Iris pigment epithelial cell (primary cell): ENCODE results near the genes PRDM8 and CFAP299.

GRCh38 chr4:78644628-78644964, 93.0 kb downstream of the ANXA3 start:
- RRBS, result no CpG with 5 or more reads among the region's 3 CpGs

DNA sequence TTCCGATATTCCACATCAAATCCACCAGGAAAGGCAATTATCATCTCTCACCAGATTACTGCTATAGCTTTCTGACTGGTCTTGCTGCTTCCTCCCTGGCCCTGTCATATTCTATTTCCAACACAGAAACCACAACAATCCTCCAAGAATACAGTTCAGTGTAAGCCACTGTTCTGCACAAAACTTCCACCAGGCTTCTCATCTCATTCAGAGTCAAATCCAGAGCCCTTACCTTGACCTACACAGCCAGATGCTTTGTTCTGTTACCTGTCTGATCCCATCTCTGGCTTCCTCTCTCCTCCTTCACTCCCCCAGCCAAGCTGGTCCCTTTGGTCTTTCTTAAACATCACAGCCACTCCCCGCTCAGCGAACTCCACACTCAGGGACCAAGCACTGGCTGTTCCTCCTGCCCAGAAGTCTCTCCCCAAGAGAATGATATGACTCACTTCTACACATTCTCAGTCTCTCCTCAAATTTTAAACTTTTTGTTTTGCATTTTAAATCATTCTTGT, 84.8 kb upstream of the BMP2K start:
- RRBS, result no CpG with 5 or more reads among the region's 3 CpGs

DNA sequence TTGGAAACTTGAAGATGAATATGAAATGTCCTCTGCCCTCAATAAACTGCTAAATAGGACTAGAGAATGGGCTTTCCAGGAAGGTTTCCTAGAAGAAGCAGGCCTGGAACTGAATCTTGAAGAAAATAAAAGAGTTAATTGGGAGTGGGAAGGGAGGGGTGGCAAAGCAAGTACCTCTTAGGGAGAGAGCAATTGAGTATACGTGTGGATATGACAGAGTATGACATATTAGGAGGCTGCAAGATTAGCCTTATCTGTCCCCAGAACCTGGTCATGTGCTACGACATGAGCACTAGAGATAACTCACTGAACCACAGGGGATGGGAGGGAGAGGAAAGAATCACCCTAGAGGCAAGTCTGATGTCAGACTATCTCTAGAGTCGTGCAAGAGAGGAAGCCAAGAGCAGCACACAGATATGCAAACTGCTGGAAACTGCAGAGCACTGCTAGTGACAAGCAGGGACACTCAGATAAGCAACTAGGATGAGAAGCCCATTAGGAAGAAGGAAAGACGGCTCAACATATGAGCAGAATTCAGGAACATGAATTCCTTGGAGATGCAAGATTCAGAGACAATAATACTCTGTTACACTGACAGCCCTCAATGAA, 84.2 kb upstream of the BMP2K start:
- RRBS, result no CpG with 5 or more reads among the region's 4 CpGs

DNA sequence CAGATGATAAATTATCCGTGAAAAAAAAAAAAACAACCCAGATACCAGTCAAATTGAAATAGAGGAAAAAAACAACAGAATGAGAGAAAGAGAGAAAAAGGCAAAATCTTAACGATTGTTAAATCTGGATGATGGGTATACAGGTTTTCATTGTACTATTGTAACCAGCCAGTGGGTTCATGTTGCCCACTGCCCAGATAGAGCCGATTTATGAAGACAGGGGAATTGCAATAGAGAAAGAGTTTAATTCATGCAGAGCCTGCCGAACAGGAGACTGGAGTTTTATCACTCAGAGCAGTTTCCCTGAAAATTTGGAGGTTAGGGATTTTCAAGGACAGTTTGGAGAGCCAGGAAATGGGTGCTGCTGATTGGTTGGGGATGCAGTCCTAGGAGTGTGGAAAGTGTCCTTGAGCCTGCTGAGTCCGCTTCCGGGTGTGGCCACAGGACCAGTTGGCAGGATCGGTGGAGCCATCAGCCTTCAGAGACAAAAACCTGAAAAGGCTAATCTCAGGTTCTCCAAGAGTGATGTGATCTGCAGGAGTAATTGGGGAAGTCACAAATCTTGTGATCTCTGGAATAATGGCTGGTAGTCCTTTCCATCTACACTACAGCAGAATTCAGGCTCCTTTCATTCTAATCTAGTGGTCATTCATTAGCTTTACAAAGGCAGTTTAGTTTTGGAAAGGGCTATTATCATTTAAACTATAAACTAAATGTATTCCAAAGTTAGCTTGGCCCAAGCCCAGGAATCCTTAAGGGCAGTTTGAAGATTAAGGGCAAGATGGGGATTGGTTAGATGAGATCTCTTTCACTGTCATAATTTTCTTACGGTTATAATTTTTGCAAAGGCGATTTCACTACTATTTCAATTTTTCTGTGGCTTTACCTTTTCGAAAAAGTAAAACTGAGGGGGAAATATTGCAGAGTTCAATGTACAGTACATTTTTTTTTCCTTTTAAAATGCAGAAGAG, 56.0 kb upstream of the BMP2K start:
- RRBS, result no CpG with 5 or more reads among the region's 10 CpGs

- RRBS, result no CpG with 5 or more reads among the region's 10 CpGs
These were observed 5.9 kb downstream of the BMP2K start for GRCh38 chr4:78781771-78782662.

DNA sequence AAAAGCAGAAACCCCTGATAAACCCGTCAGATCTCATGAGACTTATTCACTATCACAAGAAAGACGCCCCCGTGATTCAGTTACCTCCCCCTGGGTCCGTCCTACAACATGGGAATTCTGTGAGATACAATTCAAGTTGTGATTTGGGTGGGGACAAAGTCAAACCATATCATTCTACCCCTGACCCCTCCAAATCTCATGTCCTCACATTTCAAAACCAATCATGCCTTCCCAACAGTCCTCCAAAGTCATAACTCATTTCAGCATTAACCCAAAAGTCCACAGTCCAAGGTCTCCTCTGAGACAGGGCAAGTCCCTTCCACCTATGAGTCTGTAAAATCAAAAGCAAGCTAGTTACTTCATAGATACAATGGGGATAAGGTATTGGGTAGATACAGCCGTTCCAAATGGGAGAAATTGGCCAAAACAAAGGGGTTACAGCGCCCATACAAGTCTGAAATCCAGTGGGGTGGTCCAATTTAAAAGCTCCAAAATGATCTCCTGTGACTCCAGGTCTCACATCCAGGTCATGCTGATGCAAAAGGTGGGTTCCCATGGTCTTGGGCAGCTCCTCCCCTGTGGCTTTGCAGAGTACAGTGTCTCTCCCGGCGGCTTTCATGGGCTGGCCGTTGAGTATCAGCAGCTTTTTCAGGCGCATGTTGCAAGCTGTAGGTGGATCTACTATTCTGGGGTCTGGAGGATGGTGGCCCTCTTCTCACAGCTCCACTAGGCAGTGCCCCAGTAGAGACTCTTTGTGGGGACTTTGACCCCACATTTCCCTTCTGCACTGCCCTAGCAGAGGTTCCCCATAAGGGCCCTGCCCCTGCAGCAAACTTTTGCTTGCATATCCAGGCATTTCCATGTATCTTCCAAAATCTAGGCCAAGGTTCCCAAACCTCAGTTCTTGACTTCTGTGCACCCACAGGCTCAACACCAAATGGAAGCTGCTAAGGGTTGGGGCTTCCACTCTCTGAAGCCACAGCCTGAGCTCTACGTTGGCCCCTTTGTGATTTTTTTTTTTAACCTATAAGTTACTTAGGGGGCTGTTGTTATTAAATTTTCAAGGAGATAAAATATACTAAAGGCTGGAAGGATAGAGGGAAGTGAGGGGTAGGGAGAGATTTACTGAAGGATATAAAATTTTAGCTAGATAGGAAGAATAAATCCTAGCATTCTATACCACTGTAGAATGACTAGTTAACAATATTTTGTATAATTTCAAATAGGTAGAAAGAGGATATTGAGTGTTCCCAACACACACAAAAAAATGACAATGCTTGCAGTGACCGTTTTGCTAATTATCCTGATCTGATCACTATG, 70.5 kb downstream of the PAQR3 start:
- RRBS, result no CpG with 5 or more reads among the region's 12 CpGs

DNA sequence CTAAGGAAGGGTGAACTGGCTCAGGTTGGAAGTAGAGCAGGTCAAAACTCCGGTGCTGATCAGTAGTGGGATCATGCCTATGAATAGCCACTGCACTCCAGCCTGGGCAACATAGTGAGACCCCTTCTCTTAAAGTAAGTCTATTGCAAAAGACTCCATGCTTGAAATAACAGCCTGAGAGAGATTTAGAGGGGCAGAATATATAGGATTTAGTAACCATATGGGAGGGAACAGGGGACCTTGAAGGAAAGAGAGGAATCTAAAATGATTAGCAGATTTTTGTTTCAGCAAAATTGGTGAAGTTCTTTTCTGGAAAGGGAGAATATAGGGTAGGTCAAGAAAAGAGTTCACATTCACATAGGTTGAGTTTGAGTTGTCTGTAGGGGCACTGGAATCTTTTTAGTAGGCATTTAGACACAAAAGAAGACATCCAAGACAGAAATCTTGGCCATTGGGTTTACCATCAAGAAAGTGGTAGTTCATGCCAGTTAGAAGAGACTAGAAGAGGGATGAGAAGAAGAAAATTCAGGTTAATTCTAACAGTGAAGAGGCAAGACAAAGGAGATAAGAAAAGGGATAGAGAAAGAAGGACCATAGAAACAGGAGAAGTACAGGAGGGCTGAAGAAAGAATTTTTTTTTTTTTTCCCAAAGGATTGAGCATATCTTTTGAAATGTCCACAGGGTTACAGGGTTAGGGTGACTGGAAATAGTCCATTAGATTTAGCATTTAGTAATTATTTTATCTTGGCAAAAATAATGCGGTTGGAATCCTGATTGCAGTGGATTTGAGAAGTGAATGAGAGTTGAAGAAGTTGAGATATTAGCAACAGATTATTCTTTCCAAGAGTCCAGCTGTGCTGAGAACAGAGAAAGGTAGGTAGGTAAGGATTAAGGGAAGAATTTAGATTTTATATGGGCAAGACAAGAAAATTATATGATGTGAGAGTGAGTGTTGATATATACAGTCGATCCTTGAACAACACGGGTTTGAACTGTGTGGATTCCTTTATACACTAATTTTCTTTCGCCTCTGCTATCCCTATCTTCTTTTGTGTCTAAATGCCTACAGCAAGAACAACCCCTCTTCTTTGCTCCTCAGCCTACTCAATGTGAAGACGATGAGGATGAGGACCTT, 39.8 kb downstream of the PAQR3 start:
- RRBS, result no CpG with 5 or more reads among the region's 6 CpGs

DNA sequence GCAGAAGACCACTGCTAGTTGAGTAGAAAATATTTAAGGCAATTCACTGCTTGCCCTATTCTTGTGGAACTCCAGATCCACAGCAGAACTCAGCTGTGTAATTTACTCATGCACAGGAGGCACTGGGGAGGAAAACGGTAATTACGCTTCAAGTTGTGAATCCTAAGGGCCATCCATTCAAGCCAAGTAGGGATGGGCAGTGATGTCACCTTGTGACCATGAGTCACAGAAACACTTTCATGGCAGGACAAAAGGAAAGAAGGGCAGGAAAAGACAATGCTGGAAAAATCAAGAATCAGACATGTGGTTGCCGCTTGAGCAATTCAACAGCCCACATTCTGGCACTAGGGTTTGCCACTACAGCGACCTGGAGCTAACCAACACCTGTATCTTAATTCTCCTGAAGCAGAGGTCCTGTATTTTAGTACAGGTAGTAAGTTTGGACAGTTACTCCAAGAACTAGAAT, 1.4 kb downstream of the PAQR3 start:
- RRBS, result no CpG with 5 or more reads among the region's 4 CpGs

GRCh38 chr4:78939769-78939967, 430 bp upstream of the PAQR3 start:
- RRBS, result no CpG with 5 or more reads among the region's 6 CpGs

DNA sequence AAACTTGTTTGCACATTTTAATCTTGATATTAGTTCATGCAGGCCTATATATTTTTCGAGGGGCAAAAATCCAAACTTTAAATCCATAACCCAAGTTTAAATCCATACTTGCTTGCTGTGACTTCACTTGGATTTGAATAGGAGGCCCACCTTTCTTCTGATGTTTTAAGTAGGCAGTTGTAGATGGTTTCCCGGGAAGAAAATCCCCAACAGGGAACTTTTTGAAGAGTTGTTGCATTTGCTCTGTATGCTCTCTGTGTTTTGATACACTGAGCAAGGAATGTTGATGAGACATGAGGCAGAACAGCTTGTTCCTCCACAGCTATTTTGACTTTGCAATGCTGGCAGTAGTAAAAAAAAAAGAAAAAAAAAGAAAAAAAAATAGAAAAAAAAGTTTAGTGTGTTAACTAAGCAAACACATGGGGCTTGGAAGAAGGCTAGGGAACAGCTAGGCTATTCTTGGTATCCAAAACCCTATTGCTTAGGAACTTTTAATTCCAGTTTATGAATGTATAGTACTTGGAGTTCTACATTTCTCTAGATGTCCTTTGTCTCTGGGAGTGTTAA, 23.3 kb upstream of the PAQR3 start:
- RRBS, result no CpG with 5 or more reads among the region's 2 CpGs

GRCh38 chr4:80069436-80070250, 3.4 kb downstream of the ANTXR2 start:
- RRBS, result no CpG with 5 or more reads among the region's 6 CpGs

DNA sequence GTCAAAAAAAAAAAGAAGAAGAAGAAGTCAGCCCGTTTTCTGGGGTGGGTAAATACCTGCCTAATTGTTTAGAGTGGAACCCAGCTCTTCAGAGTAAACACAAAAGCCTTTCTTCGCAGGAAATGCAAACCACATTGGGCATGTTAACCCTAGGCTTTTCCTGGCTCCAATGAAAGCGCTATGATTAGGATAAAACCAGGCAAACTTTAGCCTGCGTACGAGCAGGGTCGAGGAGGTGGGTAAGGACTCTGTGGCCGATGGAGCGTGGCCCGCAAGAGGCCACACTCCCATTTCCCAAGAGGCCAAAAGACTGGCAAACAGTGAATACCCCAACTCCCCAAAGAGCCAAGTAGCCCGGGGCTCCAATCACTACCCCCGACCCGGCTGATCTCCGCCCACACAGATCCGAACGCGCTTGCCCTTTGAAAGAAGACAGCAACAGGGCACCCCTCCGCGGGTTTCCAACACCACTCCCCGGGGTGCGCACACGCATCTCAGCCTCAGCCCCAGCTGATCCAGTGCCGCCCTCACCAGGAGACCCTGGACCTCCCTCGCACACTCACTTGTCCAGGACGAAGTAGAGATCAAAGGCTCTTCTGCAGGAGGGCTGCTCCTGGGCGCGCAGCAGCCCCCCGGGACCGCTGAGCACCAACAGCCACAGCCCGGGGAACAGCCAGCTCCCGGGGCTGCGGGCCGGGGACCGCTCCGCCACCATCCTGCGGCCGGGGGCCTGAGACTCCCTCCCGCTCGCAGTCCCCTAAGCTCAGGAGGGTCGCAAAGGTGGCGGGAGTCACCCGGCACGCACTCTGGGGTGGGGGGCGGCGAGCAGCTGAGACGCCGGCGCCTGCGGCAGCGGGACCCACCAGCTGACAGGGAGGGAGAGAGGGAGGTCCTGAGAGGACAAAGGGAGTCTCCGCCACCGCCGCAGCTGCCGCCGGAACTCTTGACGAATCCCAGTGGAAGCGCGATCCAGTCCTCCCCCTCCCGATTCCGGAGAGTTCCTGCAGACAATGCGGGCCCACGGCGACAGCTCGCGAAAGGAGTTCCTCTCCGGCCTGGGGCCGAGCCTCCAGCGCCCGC, 843 bp downstream of the ANTXR2 start:
- RRBS, result 2% methylated on average over 26 of the region's 68 CpGs

- RRBS, result 4% methylated on average over 6 of the region's 46 CpGs
These were observed at the start of gene PRDM8 for GRCh38 chr4:80196869-80197718. TSS of gene PRDM8 (plus strand) at chr4:80197503.

- RRBS, result no CpG with 5 or more reads among the region's 51 CpGs
These were observed at the start of gene CFAP299 for GRCh38 chr4:80335311-80336247. TSS of gene CFAP299 (plus strand) at chr4:80335730.

- RRBS, result no CpG with 5 or more reads among the region's 11 CpGs
These were observed 403 bp upstream of the BMP3 start for GRCh38 chr4:81030144-81030466.

GRCh38 chr4:81031758-81032077, 1.2 kb downstream of the BMP3 start:
- RRBS, result no CpG with 5 or more reads among the region's 11 CpGs

DNA sequence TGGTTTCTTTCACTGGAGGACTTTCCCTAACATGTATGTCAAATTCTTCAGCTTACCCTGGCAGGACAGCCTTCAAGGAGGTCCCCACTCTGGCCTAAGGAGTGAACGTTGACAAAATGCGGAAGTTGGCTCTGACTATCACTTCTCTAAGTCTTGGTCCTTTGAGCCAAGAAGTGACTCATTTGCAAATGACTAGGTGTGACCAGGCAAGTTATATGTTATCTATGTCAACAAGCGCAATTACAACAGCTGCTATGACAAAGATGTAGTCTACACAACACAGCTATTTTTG, 50.3 kb downstream of the RASGEF1B start:
- RRBS, result no CpG with 5 or more reads among the region's 3 CpGs

DNA sequence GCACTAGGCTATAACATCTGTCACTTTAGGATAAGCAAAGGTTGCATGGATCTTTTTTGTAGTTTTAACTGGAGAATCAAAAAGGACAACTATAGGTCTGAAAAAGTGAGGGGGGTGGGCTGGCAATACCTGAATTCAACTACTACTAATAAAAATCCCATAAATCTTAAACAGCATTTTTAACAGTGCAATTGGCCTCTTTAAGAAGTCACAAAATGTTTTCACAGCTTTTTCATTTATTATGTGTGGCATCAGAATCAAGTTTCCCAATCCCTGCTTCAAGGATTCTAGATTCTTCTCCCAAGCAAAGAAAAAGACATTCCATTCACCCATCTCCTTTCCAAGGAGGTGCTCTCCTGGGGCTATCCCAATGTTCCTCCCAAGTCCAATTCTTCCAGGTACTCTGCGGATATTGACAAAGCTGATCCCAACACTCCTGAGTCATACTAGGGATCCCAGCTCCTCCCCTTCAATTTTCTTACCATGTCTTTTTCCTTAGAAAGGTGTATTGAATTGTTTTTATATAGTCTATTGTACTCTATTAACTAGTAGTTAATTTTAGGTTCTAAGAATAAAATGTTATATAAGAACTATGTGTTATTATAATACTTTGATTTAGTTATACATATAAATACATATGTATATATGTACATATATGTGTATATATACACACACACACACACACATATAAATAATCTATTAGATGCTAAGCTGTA, 2.6 kb downstream of the RASGEF1B start:
- RRBS, result no CpG with 5 or more reads among the region's 1 CpG

GRCh38 chr4:81502602-81502934, 30.9 kb upstream of the RASGEF1B start:
- RRBS, result no CpG with 5 or more reads among the region's 3 CpGs

- RRBS, result no CpG with 5 or more reads among the region's 14 CpGs
These were observed 330.5 kb downstream of the HNRNPD start for GRCh38 chr4:82043064-82043873.